HCT116 (cell line): ENCODE measurements around the gene FAM217A.

DNA sequence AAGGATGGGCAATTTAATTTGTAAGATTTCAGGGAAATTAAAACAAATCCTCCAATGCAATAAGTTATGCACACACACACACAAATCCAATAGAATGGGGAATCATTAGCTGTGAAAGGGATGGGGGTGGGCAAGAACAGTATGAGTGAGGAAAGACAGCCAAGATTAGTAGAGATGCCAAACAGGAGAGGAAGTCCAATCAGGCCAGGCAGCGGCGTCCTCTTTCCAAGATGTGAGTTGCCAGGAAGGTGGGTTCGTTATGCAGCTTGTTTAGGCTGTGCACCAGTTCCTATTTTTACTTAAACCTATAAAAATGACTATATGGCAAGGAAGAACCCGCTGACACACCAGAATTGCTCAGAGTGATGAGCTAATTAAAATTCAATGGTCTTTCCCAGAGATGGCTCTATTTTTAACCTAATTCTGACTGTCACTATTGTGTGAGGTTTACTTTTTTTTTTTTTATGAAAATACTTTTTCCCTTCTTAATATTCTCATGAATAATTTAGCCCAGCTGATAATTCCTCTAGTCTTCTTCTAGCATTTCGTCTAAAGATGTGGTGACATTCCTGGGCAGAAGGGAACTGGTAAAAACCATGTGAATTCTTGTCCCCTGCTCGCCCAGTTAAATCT lies 88.1 kb downstream of the SLC22A23 start:
- RRBS: no CpG with 5 or more reads among the region's 6 CpGs

- RRBS: no CpG with 5 or more reads among the region's 17 CpGs
Observed at GRCh38 chr6:3370295-3371405, 86.2 kb downstream of the SLC22A23 start.

GRCh38 chr6:3399290-3399855 lies 57.5 kb downstream of the SLC22A23 start:
- RRBS: no CpG with 5 or more reads among the region's 7 CpGs

DNA sequence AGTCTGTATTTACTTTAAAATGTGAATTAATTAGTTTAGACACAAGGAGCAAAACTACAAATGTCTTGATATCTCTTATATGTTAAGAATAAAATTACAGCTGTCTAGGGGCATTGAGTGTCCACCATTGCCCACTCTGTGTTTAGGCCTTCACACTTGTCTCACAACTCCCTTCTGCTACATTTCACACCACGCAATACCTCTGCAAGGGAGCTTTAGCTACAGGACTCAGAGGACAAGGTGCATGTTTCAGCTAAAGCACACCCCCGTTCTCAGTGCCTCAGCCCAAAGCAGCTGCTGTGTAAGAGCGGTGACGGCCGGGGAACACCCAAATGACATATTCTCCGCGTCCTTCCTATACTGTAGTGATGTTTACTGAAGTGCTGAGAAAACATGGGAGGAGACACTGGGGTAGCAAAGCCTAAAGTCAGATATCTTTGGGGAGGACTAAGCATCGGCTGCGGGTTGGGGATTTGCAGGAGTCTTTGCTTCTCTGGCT lies 1.8 kb downstream of the SLC22A23 start:
- RRBS: no CpG with 5 or more reads among the region's 9 CpGs

DNA sequence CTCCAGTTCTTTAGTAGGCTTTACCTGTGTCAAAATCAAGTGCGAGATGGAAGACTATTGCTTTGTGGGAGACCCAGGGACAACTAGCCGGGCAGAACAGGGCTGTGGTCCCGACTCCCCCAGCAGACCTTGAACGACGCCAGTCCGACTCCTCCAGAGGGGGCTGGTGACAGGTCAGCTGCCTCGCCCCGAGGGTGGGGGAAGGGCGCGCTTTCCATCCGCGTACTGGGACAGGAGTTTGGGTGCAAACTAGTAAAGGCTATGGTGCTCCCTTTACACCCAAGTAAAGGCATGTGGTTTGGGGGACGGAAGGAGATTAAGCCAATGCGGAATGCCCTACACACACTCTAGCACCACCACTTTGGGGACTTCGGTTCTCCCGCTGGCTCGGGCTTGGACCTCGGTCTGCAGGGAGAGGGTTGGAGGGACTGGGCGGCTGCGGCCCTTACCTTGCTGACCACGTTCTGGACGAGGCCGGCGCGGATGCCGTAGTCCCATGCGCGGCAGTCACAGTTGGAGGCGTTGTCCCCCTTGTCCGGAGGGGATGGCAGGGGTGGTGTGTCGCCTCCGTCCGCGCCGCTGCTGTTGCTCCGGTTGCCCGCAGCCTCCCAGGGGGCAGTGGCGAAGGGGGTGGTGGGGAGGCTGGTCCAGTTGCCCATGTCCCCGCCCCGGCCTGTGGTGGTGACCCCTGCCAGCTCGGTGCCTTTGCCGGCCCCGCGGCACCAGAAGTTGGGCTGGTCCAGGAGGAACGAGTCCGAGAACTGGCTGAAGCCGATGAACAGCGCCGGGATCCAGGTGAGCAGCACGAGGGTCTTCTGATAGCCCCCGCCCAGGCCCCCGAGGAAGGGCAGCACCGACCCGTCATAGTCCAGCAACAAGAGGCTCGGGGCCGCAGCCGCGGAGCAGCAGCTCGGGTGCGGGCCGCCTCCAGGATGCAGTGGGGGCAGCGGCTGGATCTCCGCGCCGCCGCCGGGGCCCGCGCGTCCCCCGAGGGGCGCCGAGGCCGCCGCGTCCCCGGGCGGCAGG lies 1.1 kb downstream of the SLC22A23 start:
- RRBS: 38% methylated on average over 31 of the region's 78 CpGs

- RRBS: 36% methylated on average over 22 of the region's 87 CpGs
Observed at GRCh38 chr6:3750907-3751624, 447 bp downstream of the PXDC1 start.

GRCh38 chr6:3790455-3790694 lies 38.9 kb upstream of the PXDC1 start:
- RRBS: no CpG with 5 or more reads among the region's 1 CpG

DNA sequence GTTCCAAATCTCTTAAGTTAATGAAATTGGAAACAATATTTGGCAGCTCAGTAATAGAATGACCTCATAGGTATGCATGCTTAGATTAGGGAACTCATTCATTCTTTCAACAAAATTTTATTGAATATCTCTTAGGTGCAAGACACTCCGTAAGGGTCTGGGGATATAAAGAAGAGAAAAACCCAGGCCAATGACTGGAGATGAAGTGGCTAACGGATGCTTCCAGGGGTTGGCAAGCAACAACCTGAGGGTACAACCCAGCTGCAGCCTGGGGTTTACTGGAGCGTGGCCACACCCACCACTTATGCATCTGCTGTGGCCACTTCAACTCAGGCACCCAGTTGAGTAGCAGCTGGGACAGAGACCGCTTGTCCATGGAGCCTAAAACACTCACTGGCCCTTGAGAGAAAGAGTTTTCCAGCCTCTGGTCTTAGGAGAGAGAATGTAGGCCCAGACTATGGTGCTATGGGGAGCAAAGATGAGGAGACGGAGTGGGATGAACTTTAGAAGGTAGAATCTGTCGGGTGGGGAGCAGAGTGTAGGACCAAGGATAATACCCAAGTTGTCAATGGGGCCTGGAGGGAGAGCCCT lies 46.7 kb upstream of the PXDC1 start:
- RRBS: no CpG with 5 or more reads among the region's 6 CpGs

DNA sequence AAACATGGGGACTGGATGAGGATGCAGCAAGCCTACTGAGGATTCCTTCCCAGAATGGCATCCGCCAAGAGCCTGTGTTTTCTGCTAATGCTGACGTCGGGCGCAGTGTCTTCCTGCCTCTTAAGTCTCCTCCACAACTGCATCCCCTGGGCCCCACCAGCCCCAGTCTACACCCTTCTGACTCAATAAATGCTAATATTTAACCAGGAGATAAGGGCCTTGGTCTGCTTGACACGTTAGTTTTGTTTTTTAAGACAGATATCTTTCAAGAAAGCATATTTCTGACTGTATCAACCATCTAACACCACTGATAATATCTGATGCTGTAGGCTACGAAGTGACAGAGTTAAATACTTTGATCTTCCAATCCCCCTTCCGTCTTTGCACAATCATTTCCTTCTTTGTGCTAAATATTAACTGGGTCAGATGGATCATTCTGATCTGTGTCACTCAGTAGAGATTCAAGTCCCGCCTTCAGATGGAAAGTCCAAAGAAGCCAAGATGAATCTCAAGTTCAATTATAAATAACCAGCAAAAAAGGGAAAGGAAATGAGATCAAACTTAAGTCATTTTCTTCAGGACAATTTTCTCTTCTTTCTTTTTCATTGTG lies 20.8 kb downstream of the FAM50B start:
- RRBS: no CpG with 5 or more reads among the region's 8 CpGs

GRCh38 chr6:4021537-4022851 lies 894 bp downstream of the PRPF4B start:
- RRBS: 1% methylated on average over 4 of the region's 50 CpGs

DNA sequence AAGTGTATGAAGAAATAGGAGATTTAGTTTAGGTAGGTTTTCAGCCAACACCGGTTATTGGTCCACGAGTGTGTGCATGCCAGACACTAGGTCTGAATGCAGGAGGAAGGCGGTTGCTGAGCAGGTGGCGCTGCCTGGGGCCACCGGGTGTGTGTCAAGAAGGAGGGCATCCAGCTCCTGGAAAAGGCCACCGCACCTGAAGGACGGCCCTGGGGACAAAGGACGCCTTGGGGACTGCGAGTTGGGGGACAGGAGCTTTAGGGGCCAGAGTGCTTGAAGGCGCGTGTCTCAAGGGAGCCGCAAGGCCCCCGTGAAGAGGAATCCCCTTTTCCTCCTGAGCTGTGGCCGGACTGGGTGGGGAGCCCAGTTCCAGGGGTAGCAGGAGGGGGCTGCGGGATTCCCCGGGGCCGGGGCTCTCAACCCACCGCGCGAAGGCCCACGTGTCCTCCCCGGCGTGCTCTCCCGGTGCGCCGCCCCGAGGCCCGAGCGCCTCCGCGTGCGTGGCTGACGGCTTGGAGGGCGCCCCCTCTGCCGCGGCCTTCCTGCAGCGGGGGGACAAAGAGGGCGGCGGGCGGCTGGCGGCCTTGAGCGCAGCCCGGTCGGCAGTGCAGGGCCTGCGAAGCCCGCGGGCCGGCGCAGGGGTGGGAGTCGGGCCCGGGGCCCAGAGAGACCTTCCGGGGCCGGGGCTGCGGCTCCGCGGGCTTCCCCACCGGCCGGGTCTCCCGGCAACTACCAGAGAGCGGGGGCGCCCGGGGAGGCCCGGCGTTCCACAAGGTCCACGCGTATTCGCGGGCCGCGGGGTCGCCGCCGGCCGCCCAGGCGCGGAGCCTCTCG lies at the start of gene FAM217A:
FAM217A (minus strand) TSS at position 711 of the 834 bp plus-strand sequence.
- RRBS: 94% methylated on average over 32 of the region's 77 CpGs

DNA sequence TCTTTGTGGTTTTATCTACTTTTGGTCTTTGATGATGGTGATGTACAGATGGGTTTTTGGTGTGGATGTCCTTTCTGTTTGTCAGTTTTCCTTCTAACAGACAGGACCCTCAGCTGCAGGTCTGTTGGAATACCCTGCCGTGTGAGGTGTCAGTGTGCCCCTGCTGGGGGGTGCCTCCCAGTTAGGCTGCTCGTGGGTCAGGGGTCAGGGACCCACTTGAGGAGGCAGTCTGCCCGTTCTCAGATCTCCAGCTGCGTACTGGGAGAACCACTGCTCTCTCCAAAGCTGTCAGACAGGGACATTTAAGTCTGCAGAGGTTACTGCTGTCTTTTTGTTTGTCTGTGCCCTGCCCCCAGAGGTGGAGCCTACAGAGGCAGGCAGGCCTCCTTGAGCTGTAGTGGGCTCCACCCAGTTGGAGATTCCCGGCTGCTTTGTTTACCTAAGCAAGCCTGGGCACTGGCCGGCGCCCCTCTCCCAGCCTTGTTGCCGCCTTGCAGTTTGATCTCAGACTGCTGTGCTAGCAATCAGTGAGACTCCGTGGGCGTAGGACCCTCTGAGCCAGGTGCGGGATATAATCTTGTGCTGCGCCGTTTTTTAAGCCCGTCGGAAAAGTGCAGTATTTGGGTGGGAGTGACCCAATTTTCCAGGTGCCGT lies 198.6 kb upstream of the ECI2 start:
- RRBS: no CpG with 5 or more reads among the region's 16 CpGs

GRCh38 chr6:4522321-4522783 lies 253.9 kb upstream of the CDYL start:
- RRBS: no CpG with 5 or more reads among the region's 7 CpGs

GRCh38 chr6:4879872-4880330 lies 103.7 kb downstream of the CDYL start:
- RRBS: no CpG with 5 or more reads among the region's 4 CpGs

DNA sequence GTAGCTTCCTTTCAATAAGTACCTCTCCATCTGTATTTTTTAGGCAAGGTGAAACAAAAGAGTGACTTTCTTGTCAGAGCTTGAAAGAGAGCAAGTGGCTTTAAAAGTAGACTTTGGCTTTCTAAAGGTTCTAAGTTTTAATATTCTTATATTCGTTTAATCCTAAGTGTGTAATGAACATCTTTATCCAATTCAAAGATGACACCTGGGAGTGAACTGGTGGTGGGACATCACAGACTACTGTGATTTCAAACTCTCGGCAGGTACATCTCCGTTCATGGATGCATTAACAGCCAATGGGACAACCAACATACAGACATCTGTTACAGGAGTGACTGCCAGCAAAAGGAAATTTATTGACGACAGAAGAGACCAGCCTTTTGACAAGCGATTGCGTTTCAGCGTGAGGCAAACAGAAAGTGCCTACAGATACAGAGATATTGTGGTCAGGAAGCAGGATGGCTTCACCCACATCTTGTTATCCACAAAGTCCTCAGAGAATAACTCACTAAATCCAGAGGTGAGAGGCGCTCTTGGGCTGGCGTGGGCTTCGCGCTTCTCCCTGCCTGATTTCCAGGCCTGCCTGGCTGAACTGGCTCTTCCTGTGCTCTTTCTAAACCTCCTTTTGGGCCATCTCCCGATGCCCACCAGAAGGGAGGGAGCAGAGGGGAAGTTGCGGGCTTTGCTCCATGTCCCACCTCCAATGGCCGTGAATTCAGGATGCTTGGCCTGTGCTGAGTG lies 68.4 kb downstream of the RPP40 start:
- RRBS: no CpG with 5 or more reads among the region's 14 CpGs

- RRBS: 71% methylated on average over 1 of the region's 19 CpGs
Observed at GRCh38 chr6:4973582-4974411, 30.0 kb downstream of the RPP40 start.

GRCh38 chr6:5108012-5108569 lies 22.9 kb downstream of the PPP1R3G start:
- RRBS: no CpG with 5 or more reads among the region's 10 CpGs

DNA sequence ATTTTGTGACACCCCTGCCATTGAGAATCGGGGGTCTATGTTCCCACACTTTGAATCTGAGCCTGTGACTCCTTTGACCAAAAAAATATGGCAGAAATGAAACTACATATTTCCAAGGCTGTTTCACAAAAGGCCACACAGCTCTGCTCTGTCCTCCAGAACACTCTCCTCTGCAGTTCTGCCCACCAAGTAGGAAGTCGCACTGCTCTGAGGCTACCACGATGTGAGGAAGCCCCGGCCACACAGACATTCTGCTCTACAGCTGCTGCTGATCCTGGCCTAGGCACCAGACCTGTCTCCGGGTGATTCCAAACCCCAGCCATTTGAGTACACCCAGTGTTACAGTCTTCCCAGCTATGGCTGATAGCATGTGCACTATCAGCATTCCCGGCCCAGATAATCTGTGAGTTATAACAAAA lies 85.1 kb downstream of the LYRM4 start:
- RRBS: 98% methylated on average over 3 of the region's 6 CpGs

- RRBS: 2% methylated on average over 6 of the region's 22 CpGs
Observed at GRCh38 chr6:5260595-5260847, 229 bp downstream of the LYRM4 start.

- RRBS: no CpG with 5 or more reads among the region's 10 CpGs
Observed at GRCh38 chr6:5498110-5498632, 236.9 kb downstream of the FARS2 start.